ENCODE data around the gene GIMAP7.

DNA sequence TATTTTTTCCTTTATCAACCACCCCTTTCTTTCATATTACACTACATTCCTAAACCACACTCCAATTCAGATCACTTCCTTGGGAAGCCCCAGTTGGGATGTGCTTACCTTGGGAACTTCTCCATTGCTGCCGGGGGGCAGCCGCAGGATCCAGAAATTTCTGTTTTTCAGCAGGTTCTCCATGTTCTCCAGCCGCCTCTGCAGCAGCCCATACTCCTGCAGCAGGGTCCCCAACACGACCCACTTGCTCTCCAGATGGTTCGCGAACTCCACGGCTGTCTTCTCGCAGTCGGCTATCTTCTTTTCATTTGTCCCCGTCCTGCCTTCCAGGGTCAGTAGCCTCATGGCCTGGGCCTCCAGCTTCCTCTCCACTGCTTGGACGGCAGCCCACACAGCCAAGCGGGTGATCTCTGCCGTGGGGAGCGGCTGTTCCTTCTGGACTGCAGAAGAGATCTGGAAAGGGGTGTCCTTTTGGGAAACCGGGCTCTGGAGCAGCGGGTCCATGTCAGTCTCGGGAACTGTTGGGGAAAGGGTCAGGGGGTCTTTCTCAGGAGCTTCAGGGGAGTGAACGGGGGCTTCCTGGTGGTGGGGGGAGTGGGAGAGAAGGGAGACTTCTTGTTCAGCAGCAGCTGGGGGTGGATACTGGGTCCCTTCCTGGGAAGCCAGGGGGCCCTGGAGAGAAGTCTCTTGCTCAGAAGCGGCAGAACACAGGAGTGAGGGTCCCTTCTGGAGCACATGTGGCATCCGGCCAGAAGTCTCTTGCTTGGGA is 5.6 kb downstream of the ZNF777 start:
- PRO-cap, result no peak

- PRO-cap, result no peak
These were observed 92.8 kb upstream of the ZNF746 start for GRCh38 chr7:149590113-149591150.

GRCh38 chr7:149612190-149612491 is 102.6 kb upstream of the KRBA1 start:
- PRO-cap, result no peak

DNA sequence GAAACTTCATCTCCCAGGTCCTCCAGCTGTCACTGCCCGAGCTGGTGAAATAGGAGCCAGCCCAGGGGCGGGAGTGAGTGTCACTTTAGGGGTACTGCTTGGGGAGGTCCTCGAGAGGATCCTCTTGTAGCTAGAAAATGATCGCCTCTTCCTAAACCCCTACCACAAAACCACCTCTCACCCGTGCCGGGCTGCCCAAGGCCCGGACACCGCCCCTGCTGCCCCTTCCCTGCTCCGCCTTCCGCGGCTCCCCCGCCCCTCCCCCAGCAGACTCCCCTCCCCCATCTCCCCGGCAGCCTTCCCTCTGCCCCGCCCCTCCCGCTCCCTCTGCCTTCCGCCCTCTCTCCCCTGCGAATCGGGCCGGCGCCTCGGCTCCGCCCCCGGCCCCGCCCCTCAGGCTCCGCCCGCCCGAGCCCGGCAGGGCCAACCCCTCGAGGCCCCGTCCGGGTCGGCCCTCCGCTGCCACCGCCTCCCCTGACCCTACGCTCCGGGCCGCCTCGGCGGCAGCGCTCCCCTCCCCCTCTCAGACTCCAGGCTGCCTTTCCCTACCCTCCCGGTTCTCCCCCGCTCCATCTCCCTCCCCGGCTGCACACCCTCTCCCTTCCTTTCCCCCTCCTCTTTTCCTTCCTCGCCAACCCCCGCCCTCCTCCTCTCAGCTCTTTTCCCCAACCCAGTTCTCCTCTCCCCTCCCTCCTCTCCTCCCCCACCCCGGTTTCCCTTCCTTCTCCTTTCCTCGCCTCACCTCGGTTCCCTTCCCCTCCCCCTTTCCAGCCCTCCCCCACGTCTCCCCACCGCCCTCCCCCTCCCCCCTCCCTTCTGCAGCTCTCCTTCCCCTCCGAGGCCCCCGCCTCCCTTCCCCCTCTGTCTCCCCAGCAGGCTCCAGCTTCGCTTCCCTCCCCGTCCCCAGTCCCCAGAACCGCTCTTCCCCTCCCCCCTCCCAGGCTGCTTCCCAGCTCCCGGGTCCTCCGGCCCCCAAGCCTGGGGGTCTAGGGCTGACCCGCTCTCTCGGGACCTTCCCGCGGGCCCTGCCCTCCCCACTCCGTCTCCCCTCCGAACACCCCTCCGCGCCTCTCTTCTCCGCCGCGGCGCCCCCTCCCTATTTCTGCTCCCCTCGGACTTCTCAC is 1.6 kb downstream of the ZNF467 start:
- PRO-cap, result bidirectional peak, plus-strand start at position 913 of the sequence, minus-strand start at position 329 of the sequence

DNA sequence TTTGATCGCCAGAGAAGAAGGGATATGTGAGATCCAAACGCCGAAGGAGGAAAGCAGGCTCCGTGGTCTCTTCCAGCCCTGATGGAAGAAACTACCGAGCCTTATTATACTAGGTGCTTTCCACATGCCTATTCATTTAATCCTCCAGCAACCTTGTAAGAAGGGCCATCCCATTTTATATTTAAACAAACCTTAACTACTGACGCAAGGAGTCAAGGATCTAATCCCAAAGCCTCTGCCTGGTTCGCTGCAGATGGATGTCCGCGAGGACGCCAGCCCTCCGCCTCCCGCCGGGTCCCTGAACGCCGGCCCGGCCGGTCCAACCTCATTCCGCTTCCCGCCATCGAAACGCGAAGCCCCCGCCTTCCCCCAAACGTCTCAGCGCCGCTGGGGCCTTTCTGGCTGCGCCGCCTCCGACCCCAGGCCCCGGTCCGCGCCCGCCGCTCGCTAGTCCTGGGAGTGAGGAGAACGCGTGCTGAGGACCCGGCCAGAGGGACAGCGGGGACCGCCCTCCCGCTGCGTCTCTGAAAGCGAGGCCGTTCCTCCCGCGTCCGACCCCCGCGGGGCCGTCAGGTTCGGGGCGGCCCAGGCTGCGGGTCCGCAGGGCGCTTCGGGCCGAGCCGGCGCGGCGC is 620 bp upstream of the ATP6V0E2 start:
- PRO-cap, result bidirectional peak, plus-strand start at position 372 of the sequence, minus-strand start at position 375 of the sequence; bidirectional peak, plus-strand start at position 450 of the sequence, minus-strand start at position 526 of the sequence

DNA sequence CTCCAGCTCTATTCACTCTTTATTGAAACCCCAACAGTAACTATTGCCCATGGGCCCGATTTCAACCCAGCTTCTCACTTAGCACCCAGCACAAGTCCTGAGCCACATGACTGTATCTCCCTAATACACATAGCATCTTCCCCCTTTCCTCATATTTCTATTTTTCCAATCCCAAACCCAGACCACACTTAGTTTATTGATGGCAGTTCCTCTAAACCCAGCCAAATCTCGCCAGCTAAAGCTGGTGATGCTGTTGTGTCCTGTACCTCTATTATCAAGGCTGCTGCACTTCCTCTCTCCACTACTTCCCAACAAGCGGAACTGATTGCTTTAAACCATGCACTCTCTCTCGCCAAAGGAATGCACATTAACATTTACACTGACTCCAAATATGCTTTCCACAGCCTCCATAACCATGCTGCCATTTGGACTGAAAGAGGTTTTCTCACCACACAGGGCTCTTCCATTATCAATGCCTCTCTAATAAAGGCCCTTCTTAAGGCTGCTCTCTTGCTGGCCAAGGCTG is 11.6 kb upstream of the LRRC61 start:
- PRO-cap, result no peak

DNA sequence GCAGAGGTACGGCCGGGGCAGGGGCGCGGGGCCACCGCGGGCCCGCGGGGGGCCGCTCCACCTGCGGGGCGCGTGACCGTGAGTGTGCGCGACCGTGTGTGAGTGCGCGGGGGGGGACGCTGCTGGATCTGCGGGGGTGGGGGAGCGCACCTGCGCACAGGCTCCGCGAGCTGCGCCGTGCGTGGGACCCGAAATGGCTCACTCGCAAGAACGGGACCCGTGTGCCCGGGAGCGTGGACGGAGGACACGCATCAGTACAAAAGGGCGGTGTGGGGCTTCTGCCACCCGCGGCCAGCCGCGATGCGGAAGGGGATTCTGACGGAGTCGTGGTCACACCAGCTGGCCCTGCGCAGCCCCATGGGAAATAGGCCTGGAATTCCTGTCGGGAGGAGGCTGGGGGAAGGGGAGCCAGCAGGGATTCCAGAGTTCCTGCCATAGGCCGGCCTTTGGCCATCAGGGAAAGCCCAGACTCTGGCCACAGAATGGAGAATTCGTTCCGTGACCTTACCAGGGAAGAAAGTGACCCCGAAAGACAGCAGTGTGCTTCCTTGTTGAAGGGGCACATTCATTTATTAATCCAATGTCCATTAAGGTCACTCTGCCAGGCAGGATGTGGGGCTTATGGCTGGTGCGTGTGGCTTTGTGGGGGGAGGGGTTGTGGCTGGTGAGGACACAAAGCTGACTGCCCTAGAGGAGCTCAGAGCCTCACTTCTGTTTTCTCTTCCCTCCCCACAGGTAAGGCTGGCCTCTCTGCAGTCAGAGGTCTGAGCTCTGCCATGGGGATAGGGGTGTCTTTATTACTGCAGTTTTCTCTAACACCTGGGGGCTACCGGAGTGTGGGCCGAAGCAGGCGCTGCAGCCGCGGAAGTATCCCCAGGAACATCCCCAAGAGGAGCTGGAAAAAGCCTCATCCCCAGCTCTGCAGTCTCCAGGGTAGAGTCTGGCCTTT is 588 bp downstream of the REPIN1 start:
- PRO-cap, result bidirectional peak, plus-strand start at position 382 of the sequence, minus-strand start at position 326 of the sequence

GRCh38 chr7:150453262-150453758 is 2.9 kb downstream of the GIMAP8 start:
- PRO-cap, result no peak

- PRO-cap, result bidirectional peak, plus-strand start at chr7:150514872, minus-strand start at chr7:150514835; bidirectional peak, plus-strand start at chr7:150515034, minus-strand start at chr7:150515027; bidirectional peak, plus-strand start at chr7:150515097, minus-strand start at chr7:150515105
These were observed at the start of gene GIMAP7 for GRCh38 chr7:150514716-150515561. Gene GIMAP7 (plus strand): TSS chr7:150514872.

DNA sequence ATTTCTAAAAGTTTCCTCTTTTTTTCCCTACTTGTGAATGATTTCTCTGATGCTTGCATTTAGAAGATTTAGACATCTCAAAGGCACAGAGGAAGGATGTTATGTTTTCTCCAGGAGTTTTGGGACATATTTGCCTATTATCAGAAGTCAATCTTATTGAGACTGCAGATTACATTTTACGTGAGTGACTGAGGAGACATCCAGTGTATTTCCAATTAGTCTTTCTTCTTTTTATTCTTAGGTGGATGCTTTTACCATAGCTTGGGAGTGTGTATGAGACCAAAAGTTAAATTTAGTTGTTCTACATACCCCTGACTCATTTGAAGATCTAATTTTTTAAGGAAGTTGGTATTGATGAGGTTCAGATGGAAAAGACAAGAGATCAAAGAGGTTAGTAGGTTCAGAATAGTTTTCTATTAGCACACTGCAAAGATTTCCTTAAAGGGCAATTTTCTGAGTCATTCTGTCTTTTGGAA is 12.4 kb downstream of the GIMAP6 start:
- PRO-cap, result no peak

- PRO-cap, result no peak
These were observed 1.7 kb downstream of the GIMAP6 start for GRCh38 chr7:150630448-150630925.

DNA sequence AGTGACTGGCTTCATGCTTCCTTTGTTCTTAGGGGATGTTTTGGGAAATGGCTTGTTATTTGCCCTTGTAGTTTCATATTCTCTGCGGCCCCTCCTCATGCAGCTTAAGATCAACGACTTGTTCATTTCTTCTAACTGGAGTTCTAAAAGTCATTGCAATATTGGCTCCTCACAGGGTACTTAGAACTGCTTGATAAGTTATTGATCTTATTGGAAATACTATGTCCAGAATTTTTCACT is 8.5 kb upstream of the GIMAP2 start:
- PRO-cap, result no peak

- PRO-cap, result no peak
These were observed 2.2 kb downstream of the GIMAP2 start for GRCh38 chr7:150687662-150688175.

- PRO-cap, result no peak
These were observed 17.0 kb downstream of the GIMAP5 start for GRCh38 chr7:150754222-150754692.

DNA sequence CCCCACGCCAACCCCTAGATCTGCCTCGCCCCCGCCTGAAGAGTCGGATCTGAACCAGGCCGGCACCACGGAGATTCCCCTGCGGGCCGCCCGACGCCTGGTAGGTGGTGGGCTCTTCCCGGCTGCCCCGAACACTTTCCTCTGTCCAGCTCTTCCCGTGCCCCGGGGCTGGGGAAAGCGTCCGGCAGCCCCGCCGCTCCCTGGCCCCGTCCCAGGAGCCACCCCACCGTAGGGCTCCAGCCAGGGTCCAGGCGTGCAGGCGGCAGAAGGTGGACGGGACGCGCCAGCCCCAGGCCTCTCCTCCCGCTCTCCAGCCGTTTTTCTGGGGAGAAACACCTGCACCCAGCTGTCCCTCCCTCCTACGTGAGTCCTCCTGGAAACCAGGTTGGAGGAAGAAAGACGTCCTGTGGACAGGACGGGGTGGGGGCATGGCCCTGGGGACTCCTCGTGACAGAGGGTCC is 339 bp downstream of the TMEM176B start:
- PRO-cap, result unidirectional peak, minus-strand start at position 143 of the sequence

GRCh38 chr7:150807806-150808611 is 7.4 kb downstream of the TMEM176A start:
- PRO-cap, result no peak

DNA sequence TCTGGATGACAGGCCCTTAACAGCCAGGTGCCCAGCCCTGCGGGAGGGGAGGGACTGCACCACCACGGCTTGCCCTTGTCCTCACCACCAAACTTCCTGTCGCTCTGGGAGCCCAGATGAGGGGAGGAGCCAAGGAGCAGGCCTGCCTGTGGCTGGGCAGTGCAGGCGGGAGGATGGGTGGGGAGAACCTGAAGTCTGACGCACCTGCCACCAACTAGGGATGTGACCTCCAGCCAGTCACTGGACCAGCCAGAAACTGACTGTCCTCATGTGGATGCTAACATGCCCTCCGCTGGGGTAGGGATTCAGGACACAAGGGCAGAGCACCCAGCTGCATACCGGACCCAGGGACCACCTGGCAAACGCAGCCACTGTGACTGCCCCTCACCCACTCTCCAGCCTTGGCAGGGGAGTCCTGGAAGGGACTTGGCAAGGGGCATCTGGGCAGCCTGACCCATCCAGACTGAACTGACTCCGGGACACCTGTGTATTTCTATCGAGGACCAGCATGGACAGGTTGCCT is 35.8 kb downstream of the KCNH2 start:
- PRO-cap, result no peak

GRCh38 chr7:151073991-151074804 is 6.4 kb downstream of the FASTK start:
- PRO-cap, result no peak

- PRO-cap, result no peak
These were observed 23.2 kb downstream of the AGAP3 start for GRCh38 chr7:151109223-151110060.

- PRO-cap, result no peak
These were observed 31.3 kb downstream of the AGAP3 start for GRCh38 chr7:151117604-151117922.

Measured in left lung (tissue), 1 donor.